Left lung (tissue), 1 donor: Measurements from ENCODE around the gene OTX1.

DNA sequence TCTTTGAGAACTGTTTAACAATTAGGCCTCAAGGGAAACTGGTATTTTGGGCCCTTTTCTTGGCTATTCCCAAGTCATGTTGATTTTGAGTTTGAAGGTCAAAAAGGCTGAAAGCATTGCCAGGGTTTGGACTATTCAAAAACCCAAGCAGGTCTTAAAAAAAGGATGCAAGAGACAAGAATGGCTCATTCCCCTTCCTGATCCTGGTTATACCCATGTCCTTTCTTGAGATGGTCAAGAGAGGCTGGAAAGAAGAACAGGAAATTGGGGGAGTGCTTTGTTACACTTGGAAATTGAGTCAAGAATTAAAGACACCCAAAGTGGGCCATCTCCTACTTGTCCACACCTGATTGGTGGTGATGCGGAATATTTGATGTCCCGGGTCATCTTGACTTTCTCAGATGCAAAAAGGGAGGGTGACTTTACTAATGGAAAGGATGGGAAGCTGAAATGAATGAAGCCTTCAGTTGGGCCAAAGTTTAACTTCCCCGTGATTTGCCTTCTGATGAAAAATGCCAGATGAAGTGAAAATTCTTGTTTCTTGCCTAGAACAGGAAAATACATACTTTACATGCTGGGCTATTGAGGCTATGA, 30.1 kb downstream of the B3GNT2 start:
- PRO-cap, result no peak

GRCh38 chr2:62293342-62294363, 97.7 kb downstream of the B3GNT2 start:
- PRO-cap, result no peak

DNA sequence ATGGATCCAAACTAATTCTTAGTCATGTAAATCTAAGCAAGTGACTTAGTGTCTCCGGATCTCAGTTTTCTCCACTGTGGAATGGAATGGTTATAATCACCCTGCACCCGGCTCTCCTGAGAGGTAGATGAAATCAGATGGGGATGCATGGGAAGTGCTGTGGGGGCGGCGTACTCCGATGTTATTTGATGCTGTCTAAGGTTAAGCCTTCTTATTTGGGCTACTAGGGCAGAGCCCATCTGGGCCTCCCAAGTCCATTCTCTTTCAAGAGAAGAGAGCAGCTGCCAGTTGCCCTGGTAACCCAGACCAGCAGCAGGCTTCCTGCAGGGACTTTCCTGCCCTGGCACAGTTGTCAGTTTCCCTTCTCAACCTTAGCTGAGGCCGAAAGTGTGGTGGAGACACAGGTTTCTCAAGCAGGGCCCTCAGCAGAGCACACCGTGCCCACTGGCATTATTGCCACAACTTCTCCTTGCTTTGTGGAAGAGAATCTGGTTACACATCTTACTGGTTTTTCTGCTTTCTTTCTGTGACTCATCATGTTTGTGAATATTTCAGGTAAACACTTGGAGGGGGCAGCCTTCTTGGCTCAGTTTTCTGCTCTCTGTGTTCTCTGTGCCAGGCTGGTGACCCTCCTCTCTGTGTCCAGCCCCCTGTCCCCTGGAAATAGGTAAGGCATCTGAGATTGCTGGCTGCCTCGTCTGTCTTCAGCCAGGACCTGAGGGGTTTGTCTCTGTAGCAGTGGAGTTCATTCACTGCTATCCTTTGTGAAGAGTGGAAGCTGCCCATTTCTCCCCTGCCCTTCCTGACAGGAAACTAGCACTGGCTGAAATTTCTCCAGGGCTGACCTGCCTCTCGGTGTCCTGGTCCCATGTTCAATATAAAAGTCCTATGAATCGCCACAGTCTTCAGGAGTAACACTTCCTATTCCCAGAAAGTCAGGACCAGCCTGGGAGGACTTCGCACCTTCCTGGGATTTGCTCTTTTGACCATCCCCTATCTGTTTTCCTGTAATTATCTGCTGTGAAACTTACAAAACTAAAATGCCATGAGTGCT, 111.0 kb downstream of the B3GNT2 start:
- PRO-cap, result unidirectional peak, plus-strand start at position 374 of the sequence

- PRO-cap, result no peak
Measured at GRCh38 chr2:62506449-62506724, 392 bp upstream of the TMEM17 start.

GRCh38 chr2:62654079-62654429, 51.5 kb upstream of the EHBP1 start:
- PRO-cap, result no peak

GRCh38 chr2:62664215-62664824, 41.2 kb upstream of the EHBP1 start:
- PRO-cap, result no peak

GRCh38 chr2:62706078-62706365, 509 bp downstream of the EHBP1 start:
- PRO-cap, result bidirectional peak, plus-strand start at chr2:62706313, minus-strand start at chr2:62706236

GRCh38 chr2:63050004-63050660, 498 bp upstream of the OTX1 start:
- PRO-cap, result bidirectional peak, plus-strand start at chr2:63050836, minus-strand start at chr2:63050592

- PRO-cap, result bidirectional peak, plus-strand start at chr2:63050836, minus-strand start at chr2:63050592
Measured at GRCh38 chr2:63050661-63051387, at the start of gene OTX1. Gene OTX1 (plus strand): TSS chr2:63050830.

DNA sequence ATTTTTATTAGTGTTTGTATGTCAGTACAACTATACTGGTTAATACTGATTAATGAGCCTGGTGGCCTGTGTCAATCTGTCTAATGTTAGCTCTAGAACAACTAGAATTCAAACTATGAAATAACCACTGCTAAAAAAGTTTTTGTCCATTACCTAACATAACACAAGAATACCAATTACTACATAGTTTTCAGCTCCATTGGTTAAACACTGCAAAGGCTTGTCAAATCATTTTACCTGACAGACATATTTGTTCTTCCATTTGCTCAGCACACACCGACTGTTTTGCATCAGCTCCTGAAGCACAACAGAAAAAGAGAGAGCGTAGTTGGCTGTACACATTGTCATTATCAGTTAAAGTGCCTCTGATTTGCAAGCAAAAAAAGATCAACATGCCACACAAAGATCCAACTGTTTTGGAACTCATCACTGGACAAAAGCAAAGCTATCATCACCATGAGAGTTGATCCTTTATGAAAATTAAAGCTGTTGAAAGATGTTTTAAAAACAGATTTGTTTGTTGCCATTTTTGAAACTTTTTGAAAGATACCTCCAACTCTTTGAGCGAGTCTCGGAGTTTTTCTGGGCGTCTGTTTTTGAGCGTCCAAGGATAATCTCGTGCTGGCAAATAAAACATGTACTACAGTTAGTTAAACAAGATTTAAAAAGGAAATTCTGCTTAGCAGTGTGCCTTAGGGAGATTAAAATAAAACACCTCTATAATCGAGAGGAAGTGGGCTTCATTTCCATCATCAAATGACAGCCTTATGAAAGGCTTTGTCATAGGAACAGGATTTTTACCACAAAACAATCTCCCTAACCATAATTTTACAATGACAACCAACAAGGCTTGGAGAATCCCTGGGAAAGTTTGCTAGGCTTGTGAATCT, 103.7 kb downstream of the WDPCP start:
- PRO-cap, result no peak

- PRO-cap, result no peak
Measured at GRCh38 chr2:63721209-63721536, 120.5 kb upstream of the UGP2 start.

DNA sequence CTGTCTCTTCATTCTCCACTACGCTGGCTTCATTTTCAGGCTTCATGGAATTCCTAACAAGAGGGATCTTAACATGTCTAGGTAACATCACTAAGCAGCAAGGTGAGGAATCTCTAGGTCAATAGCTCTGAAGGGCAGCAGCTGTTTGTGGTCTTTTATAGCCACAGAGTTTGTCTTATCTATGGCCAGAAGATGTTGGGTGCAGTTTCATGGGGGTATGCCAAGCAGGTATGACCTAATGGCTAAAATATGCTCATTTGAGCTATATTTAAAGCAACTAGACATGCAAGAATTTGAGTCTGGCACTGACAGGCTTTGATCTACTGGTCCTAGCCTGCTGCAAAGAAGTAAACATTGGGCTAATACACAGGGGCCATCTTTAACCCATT, 14.0 kb upstream of the UGP2 start:
- PRO-cap, result no peak

- PRO-cap, result bidirectional peak, plus-strand start at chr2:63840606, minus-strand start at chr2:63840493
Measured at GRCh38 chr2:63840001-63840752, 1.5 kb upstream of the UGP2 start.

DNA sequence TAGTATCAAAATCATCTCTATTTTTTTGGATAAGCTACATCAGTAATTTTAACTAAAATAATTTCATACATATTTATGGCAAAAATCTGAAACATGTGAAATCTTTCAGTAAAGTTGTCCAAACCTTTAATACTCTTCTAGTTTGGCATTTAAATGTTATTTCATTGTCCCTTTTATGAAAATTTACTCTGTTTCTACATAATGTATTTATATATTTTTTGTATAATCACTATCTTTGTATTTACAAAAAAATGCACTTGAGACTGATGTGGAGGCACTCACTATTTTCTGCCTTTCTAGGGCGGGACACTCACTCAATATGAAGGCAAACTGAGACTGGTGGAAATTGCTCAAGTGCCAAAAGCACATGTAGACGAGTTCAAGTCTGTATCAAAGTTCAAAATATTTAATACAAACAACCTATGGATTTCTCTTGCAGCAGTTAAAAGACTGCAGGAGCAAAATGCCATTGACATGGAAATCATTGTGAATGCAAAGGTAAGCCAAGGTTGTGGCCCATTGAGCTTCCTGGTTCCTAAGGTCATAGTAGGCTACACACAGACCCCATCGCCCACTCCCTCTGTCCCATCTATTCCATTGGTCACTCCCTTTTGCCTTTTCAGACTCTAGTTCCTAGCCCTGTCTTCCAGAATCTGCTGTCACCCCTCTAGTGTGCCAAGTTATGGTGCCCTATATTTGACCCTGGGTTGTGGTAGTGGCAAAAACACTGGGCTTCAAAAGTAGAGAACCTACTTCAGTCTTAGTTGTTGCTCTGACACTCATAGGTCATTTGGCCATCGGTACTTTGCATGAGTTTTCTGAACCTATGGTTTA, 44.6 kb downstream of the UGP2 start:
- PRO-cap, result unidirectional peak, plus-strand start at position 331 of the sequence

DNA sequence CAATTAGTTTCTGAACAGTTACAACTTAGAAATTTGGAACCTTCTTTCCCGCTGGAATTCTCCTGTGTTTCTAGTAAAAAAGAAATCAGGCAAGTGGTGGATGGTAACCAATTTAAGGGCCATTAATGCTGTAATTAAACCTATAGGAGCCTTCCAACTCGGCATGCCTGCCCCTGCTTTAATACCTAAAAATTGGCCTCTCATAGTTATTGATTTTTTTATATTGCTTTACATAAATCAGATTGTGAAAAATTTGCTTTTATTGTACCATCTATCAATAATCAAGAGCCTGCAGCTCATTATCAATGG, 26.7 kb downstream of the VPS54 start:
- PRO-cap, result unidirectional peak, minus-strand start at position 62 of the sequence

GRCh38 chr2:64036421-64036796, 17.2 kb upstream of the VPS54 start:
- PRO-cap, result no peak

DNA sequence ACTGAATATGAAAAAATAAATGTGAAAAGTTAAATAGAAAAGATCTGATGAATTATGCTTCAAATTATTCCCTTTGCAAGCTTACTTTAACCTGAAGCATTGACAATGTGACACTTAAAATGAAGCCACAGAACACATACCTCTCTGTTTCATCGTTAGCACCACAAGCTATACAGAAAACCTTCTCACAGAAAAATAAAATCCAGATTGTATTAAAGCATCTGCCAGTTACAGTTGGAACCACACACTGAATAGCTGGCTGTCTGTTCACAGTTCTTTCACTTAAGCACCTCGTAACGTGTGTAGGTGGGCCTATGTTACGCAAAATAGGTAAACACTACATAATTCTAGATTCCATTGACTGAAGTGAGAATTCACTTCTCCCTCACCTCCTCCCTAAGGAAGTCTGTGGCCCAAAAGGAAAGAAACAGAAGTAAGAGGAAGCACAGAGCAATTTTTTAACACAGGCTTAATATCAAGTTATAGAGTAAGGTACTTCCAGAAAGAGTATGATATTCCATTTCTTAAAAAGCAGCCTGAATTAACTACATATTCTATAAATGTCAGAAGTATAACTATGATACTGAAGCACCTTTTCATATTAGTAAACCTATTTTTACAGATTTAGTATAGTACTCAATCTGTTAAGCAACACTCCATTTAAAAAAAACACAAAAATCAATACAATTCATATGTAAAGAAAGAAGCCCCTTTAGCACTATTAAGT, 24.8 kb downstream of the PELI1 start:
- PRO-cap, result bidirectional peak, plus-strand start at position 360 of the sequence, minus-strand start at position 253 of the sequence

- PRO-cap, result no peak
Measured at GRCh38 chr2:64213872-64214788, 69.9 kb upstream of the PELI1 start.

GRCh38 chr2:64252608-64253046, 108.4 kb upstream of the PELI1 start:
- PRO-cap, result no peak

DNA sequence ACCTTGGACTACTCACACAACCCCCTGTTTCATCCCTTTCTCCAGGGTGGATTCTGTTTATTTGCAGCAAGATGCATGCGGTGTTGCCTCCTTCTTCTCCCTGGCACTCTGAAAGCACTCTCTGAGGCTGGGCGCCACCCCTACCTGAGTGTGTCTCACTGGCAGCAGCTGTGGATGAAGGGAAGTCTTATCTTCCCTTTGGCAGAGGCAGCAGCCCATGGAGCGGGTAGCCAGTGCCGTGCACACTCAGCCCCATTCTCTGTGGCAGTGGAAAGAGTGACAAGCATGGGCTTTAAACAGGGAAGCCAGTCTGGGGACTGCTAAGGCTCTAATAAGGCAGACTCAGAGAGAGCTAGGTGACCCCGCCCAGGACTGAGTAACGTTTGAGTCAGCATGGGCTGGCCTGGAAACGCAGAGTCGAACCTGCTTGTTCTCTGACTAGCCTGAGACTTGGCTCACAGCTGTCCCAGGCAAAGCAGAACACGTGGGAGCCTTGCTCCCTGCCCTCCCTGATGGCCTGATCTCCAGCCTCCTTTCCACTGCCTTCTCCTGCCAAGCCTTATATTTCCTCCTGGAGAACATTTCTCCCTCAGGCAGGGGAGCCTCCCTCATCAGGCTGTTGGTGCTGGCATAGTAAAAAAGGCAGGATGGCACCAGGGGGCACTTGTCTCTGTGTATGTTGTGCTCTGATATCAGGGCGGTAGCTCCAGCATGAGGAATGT, 94.0 kb upstream of the LGALSL start:
- PRO-cap, result no peak